Anterior vena cava (tissue), 1 donor: ENCODE measurements around the genes SPRYD3, RARG and PCBP2.

DNA sequence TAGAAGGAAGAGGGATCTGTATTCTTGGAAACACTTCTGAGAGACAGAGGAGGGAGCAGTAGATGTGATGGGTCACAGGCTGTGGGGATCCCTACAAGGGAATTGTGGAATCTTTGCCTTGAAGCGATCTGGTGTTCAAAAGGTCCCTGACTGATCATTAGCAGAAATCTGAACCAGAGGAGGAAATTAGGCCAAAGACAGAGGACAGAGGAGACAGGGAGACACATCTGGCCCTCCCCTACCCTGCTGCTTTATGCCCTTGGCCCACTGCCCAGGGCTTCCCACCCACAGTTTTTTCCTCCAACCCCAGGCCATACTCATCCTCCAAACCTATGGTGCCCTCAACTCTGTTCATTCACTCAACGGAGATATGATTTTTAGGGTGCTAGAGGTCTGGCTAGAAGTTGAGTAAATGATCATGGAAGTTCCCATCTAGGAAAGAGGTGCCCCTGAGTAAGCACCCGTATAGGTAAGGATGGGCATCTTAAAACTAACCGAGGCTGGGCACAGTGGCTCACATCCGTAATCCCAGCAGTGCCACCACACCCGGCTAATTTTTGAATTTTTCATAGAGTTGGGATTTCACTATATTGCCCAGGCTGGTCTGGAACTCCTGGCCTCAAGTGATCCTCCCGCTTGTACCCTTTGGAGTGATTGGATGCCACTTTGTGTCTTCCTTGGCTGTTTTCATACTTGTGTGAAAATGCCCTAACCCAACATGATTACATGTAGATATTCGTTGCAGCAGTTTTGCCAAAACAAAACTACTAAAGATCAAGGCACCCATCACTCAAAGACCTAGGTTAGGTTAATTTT lies 4.3 kb downstream of the KRT18 start:
- PRO-cap, result no peak

GRCh38 chr12:53028433-53028975 lies 21.4 kb upstream of the TNS2 start:
- PRO-cap, result no peak

DNA sequence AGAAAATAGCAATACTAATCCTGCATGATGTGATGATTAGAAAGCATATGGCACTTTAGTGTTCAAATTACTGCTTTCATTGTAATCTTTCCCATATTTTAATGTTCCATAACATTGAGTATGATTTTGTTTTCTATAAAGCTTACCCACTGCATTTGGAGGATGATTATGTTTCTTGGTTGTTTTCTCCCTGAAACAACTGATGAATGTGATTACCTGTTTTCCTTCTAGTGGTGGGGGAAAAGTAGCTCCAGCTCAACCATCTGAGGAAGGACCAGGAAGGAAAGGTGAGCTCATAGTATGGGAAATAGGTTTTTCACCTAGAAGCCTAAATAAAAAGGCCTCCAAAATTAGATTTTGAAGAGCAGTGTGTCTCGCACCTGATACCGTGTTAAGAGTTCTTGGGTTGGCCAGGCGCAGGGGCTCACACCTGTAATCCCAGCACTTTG lies 11.7 kb upstream of the TNS2 start:
- PRO-cap, result no peak

- PRO-cap, result no peak
Measured at GRCh38 chr12:53039980-53040455, 9.8 kb upstream of the TNS2 start.

- PRO-cap, result no peak
Measured at GRCh38 chr12:53041120-53041805, 8.6 kb upstream of the TNS2 start.

DNA sequence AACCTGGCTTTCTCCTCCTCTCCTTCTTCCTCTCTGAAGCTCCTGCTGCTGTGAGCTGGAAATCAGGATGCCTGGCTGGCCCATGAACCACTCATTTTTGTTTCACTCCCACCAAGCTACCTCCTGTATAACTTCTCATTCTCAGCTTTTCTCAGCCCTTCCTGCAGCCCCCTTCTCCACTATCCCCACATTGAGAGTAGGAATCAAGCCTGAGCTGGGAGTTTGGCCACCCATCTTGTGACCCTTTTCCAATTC lies 5.2 kb upstream of the TNS2 start:
- PRO-cap, result no peak

GRCh38 chr12:53065612-53065901 lies 13.6 kb downstream of the SPRYD3 start:
- PRO-cap, result no peak

DNA sequence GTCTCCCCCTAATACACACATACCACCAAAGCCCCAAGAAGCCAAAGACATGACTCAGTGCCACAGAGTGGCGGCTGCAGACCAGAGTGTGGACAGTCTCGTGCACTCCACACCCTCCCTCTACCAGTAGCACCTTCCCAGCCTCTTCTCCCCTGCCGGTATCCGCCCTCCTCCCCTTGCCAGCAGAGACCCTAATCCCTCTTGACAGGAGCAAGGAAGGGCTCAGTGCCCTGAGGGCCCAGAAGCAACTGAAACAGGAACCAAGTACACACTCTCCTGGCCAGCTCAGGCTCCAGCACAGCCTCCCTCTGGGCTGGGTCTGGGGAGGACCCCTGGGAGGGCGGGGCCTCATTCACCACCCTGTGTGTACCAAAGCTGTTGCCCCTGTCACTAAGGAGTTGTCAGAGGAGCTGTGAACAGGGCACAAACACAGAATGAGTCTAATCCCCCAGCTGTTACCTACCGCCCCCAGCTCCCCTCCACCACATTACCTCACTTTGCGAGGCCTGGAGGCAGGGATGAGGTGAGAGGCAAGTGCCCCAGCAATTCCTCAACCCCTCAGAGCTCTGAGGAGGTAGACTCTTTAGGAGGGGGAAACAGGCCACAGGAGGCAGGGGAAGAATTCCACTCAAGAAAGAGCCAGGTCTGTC lies 8.2 kb downstream of the SPRYD3 start:
- PRO-cap, result no peak

GRCh38 chr12:53079262-53080230 lies at the start of gene SPRYD3:
TSS of gene SPRYD3 (minus strand) at chr12:53079390.
- PRO-cap, result bidirectional peak, plus-strand start at chr12:53079568, minus-strand start at chr12:53079382

DNA sequence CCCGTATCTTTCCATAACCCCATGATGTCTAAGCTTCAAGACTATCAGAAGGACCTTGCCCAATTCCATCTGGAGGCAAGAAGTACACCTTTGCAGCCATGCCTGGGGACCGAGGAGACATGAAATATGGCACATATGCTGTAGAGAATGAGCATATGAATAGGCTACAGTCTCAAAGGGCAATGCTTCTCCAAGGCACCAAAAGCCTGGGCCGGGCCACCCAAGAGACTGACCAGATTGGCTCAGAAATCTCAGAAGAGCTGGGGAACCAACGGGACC lies 28.2 kb downstream of the SOAT2 start:
- PRO-cap, result no peak

- PRO-cap, result no peak
Measured at GRCh38 chr12:53170176-53170740, 10.3 kb upstream of the ZNF740 start.

DNA sequence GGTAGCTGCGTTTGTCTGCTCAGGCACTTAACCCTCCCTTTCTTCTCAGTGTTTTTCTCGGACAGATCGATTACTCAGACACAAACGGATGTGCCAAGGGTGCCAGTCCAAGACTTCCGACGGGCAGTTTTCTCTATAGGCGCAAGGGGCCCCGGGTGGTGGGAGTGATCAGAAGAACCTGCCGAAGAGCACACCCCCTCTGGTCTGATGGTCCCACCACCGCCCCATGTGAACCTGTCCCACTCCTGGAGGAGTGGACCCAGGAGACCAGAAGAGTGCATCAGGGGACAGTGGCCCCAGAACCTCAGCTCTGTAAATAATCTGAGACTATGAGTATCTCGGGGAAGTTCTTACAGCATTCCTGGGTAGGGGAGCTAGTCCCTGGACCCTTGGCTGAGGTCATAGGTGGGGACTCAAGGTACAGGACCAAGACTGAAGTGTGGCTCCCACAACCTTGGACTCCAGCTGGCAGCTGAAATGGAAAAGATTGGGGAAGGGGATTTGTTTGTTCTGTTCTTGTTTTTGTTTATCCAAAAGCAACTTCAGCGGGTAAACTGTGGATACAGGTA lies 6.8 kb upstream of the CSAD start:
- PRO-cap, result no peak

GRCh38 chr12:53225397-53226288 lies 6.4 kb downstream of the RARG start:
- PRO-cap, result no peak

DNA sequence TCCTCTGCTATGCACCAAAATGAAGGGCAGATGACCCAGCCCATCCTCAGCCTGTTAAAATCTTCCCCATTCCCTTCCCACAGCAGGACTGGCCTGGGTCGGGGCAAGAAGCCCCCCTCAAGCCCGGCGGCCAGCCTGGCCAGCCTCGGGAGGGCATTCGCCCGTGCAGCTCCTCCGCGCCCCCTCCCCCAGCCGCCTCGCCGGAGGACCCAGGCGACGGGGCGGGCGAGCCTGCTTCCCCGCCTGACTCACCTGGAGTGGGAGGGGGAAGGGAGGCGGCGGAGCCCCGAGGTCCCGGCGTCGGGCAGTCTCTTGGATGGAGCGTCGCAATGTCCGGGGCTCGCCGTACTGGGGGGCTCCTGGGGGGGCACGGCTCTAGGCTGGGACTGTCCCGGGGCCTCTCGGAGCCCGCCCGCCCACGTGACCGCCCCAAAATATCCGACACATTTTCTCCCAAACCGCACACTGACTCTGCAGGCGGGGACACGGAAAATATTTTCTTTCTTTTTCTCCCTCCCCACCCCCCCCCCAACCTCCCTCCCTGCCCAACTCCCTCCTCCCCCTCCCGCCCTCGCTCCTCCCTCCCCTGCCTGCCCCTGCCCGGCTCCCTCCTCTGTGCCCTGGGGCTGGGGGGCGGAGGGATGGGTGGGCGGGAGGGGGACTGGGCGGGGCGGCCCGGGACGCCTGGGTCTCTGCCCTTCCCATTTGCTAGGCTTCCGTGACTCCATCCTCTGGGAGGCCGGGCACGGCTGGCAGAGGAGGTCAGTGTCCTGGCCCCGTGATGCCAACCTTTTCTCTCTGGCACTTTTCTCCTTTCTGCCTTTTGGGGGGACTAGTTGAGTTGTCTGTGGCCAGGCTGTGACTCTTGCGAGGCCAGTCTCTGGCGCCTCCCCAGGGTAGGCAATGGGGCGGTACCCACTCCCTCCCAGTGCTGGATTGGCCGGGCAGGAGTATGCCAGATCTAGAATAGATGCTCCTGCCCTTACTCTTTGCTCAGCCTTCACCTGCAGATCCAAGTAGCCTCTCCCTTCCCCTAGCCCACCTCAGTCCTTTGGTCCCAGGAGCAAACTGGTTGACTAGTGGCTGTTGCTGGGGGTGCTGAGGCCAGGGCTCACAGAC lies at the start of gene RARG:
RARG (minus strand) TSS at position 488 of the 1,119 bp plus-strand sequence.
- PRO-cap, result bidirectional peak, plus-strand start at position 256 of the sequence, minus-strand start at position 254 of the sequence; bidirectional peak, plus-strand start at position 465 of the sequence, minus-strand start at position 467 of the sequence

- PRO-cap, result no peak
Measured at GRCh38 chr12:53320367-53320786, 1.0 kb downstream of the AAAS start.

GRCh38 chr12:53380944-53381340 lies 966 bp downstream of the SP1 start:
- PRO-cap, result no peak

DNA sequence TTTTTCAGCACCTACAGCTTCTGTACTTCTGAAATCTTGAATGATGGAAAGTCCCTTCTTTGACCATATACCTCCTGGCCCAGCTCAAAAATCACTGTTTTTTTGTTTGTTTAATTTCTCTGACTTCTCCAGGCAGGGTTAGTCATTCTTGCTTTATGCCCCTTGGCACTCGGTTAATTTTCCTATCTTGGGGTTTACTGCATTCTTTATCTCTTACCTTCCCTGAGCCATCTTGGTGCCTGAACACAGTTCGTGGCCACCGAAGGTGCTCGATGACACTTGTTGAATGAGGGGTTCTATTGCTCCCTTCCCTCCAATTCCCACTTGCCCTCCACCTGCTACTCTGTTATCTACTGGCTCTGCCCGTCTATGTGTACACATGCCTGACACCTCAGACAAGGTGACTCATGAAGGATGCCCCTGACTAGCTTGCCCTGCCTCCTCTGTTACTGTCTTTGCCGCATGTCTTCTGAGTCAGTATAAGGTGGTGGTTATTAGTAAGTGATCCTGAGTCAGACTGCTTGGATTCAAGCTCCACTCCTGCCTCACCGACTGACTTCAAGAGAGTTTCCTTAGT lies 4.4 kb downstream of the AMHR2 start:
- PRO-cap, result no peak

DNA sequence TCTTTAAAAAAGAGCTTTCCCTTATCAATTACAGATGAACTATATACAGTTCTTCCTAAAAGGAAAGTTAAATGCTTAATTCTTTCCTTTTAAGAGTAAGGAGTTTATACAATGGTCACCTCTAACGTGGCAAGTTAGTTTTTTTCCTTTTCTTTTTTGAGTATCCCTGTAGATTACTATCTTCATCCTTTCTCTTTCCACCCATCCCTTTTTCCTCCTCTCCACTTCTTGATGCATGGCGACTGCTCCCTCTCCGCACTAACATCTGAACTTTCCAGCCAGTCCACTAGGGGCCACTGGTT lies 383 bp upstream of the PCBP2 start:
- PRO-cap, result bidirectional peak, plus-strand start outside the sequence, minus-strand start at position 263 of the sequence

GRCh38 chr12:53451870-53452170 lies at the start of gene PCBP2:
TSS of gene PCBP2 (plus strand) at chr12:53452102.
- PRO-cap, result bidirectional peak, plus-strand start at chr12:53452105, minus-strand start at chr12:53451830

- PRO-cap, result no peak
Measured at GRCh38 chr12:53482122-53483221, 16.8 kb downstream of the MAP3K12 start.